GM12878 (cell line): ENCODE measurements around a stretch of chr10.

DNA sequence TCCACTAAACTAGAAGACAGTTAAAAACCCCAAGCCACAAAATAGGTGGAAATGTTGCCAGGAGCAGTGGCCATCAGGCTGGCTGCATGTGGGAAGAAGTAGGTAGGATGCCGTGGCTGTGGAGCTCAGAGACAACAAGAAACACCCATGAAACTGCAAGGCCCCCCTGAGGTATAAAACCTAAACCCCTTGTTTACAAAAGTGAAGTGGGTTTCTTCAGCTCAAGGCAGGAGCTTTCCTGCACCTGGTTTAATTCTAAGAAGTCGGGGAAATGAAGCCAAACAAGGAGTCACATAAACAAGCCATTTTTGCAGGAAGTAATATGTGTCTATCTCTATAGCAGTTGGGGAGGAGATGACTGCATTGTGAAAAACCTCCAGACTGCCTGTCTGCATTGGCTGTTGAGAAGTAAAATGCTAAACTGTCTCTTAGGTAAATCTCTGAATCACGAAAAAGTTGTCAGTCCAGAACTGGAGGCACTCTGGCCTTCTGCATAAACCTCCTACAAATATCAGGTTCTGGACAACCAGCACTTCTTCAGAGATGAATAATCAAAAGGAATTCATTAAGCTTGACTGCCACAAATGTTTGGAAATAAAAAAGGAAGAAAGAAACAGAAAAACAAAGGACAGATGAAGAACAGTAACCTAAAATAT, 9.6 kb downstream of the RAB18 start:
- RAMPAGE, long total RNA = no peak
- RRBS, 2 experiments = no CpG with 5 or more reads among the region's 3 CpGs
CAGE:
- cytosol, long polyA minus RNA = no peak
- cytosol, long polyA plus RNA = no peak
- long polyA plus RNA = no peak
- nucleolus, long total RNA = no peak
- nucleus, long polyA plus RNA = no peak
- nucleus, long total RNA = no peak

GRCh38 chr10:27741983-27742715, 3.5 kb downstream of the MKX start:
- RAMPAGE, long total RNA = no peak
- RRBS, 2 experiments = 2 to 6% methylated on average over 24 of the region's 56 CpGs
CAGE:
- cytosol, long polyA minus RNA = no peak
- cytosol, long polyA plus RNA = no peak
- long polyA plus RNA = no peak
- nucleolus, long total RNA = no peak
- nucleus, long polyA plus RNA = no peak
- nucleus, long total RNA = no peak

- RAMPAGE, long total RNA = no peak
- RRBS, 2 experiments = no CpG with 5 or more reads among the region's 6 CpGs
CAGE:
- cytosol, long polyA minus RNA = no peak
- cytosol, long polyA plus RNA = no peak
- long polyA plus RNA = no peak
- nucleolus, long total RNA = no peak
- nucleus, long polyA plus RNA = no peak
- nucleus, long total RNA = no peak
Measured at GRCh38 chr10:27982894-27983386, 15.9 kb downstream of the ODAD2 start.

DNA sequence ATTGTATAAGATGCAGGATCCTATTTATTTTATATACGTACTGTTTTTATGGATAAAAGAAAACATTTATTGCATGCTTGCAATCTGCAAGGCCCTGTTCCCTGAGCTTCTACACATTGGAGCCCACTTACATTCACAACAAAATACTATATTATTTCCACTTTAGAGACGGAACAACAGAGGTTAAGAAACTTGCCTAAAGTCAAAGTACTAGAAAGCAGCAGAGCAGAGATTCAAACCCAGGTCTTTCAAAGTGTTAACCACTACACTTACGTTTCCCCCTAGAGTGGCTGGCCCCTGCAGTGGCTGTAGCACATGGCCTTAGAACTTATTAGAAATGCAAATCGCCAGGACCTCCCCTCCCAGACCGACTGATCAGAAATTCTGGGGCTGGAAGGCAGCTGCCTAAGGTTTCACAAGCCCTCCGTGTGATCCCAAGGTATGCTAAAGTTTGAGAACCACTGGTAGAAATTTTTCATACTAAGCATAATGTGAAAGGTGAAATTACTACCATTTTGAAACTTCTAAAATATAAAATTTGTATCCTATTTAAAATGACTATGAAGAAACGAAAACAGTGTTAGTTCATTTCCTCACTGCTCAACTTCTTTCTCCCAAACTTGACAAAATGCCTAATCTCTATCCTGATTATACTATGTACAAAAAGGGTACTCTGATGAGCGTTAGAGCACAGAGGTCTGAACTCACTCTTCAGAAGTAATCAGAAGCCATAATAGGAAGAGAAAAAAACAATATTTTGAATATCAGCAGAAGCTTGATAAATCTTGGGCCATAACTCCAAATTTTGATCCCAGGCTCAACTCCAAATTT, 8.0 kb downstream of the MPP7 start:
- RAMPAGE, long total RNA = no peak
- RRBS, 2 experiments = no CpG with 5 or more reads among the region's 8 CpGs
CAGE:
- cytosol, long polyA minus RNA = no peak
- cytosol, long polyA plus RNA = no peak
- long polyA plus RNA = no peak
- nucleolus, long total RNA = no peak
- nucleus, long polyA plus RNA = no peak
- nucleus, long total RNA = no peak

DNA sequence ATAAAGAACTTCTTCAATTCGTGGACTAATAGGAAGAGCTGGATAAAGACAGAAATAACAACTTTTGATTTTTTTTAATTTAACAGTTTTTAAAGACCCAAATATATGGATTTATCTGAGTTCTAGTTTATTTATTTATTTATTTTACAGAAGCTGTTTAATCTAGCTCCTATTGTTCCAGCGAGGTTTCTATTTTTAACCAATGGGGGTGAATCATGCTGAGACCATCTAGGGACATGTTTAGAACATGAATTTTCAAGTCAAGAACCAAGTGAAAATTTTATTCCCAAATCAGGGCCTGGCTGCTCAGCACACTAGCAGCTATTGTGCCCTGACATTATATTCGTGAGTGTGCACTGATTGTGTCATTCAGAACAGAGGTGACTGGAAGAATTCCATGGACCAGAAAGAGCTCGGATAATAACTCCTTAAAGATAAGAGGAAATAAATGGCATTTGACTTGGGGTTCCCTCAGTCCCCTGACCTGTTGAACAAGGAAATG, 24.6 kb upstream of the MPP7 start:
- RAMPAGE, long total RNA = no peak
- RRBS, 2 experiments = no CpG with 5 or more reads among the region's 4 CpGs
CAGE:
- cytosol, long polyA minus RNA = no peak
- cytosol, long polyA plus RNA = no peak
- long polyA plus RNA = no peak
- nucleolus, long total RNA = no peak
- nucleus, long polyA plus RNA = no peak
- nucleus, long total RNA = no peak

GRCh38 chr10:28402877-28403237, 100.0 kb upstream of the MPP7 start:
- RAMPAGE, long total RNA = no peak
- RRBS, 2 experiments = no CpG with 5 or more reads among the region's 4 CpGs
CAGE:
- cytosol, long polyA minus RNA = no peak
- cytosol, long polyA plus RNA = no peak
- long polyA plus RNA = no peak
- nucleolus, long total RNA = no peak
- nucleus, long polyA plus RNA = no peak
- nucleus, long total RNA = no peak

- RAMPAGE, long total RNA = no peak
- RRBS, 2 experiments = no CpG with 5 or more reads among the region's 2 CpGs
CAGE:
- cytosol, long polyA minus RNA = no peak
- cytosol, long polyA plus RNA = no peak
- long polyA plus RNA = no peak
- nucleolus, long total RNA = no peak
- nucleus, long polyA plus RNA = no peak
- nucleus, long total RNA = no peak
Measured at GRCh38 chr10:28429777-28430284, 103.1 kb upstream of the WAC start.

- RAMPAGE, long total RNA = no peak
- RRBS, 2 experiments = no CpG with 5 or more reads among the region's 5 CpGs
CAGE:
- cytosol, long polyA minus RNA = no peak
- cytosol, long polyA plus RNA = no peak
- long polyA plus RNA = no peak
- nucleolus, long total RNA = no peak
- nucleus, long polyA plus RNA = no peak
- nucleus, long total RNA = no peak
Measured at GRCh38 chr10:28542042-28542822, 9.3 kb downstream of the WAC start.

GRCh38 chr10:28611614-28612272, 65.6 kb upstream of the BAMBI start:
- RAMPAGE, long total RNA = no peak
- RRBS, 2 experiments = no CpG with 5 or more reads among the region's 3 CpGs
CAGE:
- cytosol, long polyA minus RNA = start-site peak on the plus strand at chr10:28611830-28611837, 26 reads
- cytosol, long polyA plus RNA = no peak
- long polyA plus RNA = no peak
- nucleolus, long total RNA = start-site peak on the plus strand at chr10:28611648-28611705, 51 reads
- nucleus, long polyA plus RNA = no peak
- nucleus, long total RNA = no peak

DNA sequence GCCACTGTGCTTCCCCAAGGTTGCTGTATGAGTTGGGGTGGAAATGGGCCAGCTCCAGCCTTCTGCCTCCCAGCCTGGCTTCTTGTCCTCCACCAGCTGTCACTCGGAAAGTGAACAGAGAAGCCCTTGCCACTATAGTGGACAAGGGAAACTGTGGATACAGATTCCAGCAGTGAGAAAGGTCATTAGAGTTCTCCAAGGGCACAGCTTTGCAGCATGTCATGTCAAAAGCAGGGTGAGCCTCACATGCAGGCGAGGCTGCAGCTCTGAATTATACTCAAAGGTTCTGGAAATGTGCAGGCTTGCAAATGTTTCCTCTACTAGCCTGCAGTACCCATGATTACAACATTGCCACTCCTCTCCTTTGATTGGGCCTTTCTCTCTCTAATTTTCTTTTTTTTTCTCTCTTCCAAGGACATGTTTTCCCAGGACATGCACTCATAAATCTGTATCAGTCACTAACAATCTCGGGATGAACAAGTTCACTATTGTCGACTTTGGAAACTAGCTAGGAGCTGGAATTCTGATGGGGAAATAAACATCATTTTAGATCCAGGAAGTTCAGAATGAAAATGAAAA, 33.1 kb downstream of the BAMBI start:
- RAMPAGE, long total RNA = no peak
- RRBS, 2 experiments = no CpG with 5 or more reads among the region's 4 CpGs
CAGE:
- cytosol, long polyA minus RNA = no peak
- cytosol, long polyA plus RNA = no peak
- long polyA plus RNA = no peak
- nucleolus, long total RNA = no peak
- nucleus, long polyA plus RNA = no peak
- nucleus, long total RNA = no peak

DNA sequence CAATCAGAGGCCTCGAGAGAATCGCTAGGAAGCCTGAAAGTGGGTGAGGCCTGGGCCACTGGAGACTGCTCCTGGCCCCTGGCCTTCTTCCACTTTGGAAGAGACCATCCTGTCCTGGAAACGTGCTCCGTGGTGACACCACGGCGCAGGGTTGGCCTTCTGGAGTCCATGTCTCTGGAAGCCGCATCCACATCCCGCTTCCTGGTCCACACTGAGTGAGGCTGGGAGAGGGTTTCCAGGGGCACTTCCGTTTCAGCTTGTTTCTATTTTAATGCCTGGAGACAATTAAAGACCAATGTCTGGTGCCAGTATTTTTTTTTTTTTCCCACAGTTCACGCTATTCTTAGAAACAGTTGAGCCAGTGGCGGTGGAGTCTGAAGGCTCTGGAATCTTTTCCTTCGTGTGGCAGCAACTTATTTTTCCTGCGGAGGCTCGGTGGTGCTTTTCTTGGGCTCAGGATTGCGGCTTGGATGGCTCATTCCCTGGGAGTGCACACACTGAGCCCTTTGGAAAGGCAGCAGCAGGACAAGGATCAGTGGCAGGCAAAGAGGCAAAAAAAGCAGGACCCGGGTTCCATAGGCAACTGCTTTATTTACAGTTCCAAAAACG, 202.6 kb downstream of the BAMBI start:
- RAMPAGE, long total RNA = no peak
- RRBS, 2 experiments = no CpG with 5 or more reads among the region's 17 CpGs
CAGE:
- cytosol, long polyA minus RNA = no peak
- cytosol, long polyA plus RNA = no peak
- long polyA plus RNA = no peak
- nucleolus, long total RNA = no peak
- nucleus, long polyA plus RNA = no peak
- nucleus, long total RNA = no peak

DNA sequence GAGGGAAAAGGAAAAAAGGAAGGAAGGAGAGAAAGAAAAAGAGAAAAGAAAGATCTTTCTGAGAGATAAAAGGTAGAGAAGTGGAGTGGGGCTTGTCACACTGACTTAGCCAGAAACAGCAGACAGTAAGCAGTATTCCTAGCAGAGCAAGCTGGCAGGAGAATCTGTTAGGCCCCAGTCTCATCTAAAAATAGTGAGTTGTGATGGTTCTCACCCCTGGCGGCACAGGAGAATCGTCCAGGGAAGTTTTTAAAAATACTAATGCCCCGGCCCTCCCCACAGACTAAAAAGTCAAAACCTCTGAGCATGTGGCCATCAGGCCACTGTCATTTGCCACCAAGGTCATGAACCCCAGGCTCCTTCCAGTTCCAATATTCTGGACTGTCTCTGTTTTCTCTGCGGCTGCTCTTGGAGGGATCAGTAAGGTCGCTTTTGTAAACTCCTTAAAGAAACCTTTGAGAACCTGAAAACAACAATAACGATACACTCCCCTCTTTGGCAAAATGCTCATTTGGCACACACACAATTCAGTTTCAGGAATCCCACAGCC, 34.1 kb downstream of the LYZL1 start:
- RAMPAGE, long total RNA = no peak
- RRBS, 2 experiments = no CpG with 5 or more reads among the region's 6 CpGs
CAGE:
- cytosol, long polyA minus RNA = no peak
- cytosol, long polyA plus RNA = no peak
- long polyA plus RNA = no peak
- nucleolus, long total RNA = no peak
- nucleus, long polyA plus RNA = no peak
- nucleus, long total RNA = no peak

GRCh38 chr10:29470872-29471605, 163.7 kb downstream of the SVIL start:
- RAMPAGE, long total RNA = no peak
- RRBS, 2 experiments = no CpG with 5 or more reads among the region's 14 CpGs
CAGE:
- cytosol, long polyA minus RNA = no peak
- cytosol, long polyA plus RNA = no peak
- long polyA plus RNA = no peak
- nucleolus, long total RNA = no peak
- nucleus, long polyA plus RNA = no peak
- nucleus, long total RNA = no peak

DNA sequence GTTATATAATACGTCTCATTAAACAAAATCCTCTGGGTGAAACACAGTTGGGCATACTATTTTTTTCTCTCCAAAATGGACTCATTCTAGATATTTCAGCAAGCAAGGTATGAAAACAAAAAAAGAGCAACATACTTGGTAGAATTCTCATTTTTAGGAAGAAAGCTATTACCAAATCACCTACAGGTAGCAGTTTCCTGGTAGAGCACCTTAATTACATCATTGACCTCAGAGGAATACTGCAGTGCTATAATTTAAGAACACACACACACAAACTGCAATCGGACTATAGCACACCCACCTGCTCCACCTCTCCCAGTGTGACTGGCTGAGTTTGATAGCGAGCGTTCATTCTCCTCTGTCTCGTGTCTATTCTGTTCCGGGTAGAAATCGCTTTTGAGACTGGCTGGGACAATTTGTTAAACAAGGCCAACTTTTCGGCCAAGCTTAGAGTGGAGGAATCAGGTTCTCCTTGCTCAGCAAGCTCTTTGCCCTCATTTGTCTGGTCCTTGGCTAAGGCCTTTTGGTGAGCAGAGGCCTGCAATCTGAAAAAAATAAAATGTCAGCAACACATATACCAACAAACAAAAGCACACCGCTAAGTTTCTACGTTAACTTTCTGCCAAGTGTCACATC, 110.5 kb downstream of the SVIL start:
- RAMPAGE, long total RNA = no peak
- RRBS, 2 experiments = no CpG with 5 or more reads among the region's 10 CpGs
CAGE:
- cytosol, long polyA minus RNA = no peak
- cytosol, long polyA plus RNA = no peak
- long polyA plus RNA = no peak
- nucleolus, long total RNA = no peak
- nucleus, long polyA plus RNA = no peak
- nucleus, long total RNA = no peak

DNA sequence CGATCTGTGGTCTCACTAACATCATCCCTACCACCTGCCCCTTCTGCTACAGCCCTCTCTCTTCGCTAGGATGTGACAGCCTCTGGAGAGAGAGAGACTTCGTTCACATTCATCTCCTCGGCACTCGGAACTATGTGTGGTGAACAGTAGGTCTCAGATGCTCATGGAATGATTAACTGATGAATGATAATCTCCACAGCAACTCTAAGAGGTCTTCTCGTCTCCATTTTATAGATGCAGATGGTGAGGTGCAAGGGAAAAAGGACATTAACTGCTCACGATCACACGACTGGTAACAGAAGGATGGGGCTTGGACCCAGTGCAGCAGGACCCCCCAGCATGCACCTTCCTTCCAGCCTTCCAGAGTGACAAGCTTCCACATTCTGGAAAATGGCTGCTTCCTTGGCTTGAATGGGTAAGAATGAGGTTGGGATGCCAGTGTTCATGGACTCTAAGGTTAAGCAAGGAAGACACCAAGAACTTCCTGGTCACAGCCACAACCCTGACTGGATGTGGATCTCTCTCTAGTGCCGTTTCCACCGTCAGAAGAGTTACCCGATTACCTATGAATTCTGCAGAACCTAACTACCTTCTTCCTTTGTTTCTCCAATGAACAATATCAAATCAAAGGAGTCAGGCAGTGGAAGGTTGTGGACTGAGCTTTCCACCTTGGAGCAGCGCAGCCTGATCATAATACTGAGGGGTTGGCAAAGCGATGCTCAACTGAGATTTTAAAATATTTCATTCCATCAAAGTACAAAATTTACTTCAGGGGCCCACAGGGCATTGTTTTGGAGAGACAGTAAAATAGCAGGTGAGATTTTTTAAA, 94.3 kb downstream of the SVIL start:
- RAMPAGE, long total RNA = no peak
- RRBS, 2 experiments = no CpG with 5 or more reads among the region's 13 CpGs
CAGE:
- cytosol, long polyA minus RNA = no peak
- cytosol, long polyA plus RNA = no peak
- long polyA plus RNA = no peak
- nucleolus, long total RNA = no peak
- nucleus, long polyA plus RNA = no peak
- nucleus, long total RNA = no peak

GRCh38 chr10:29636093-29636728, 1.4 kb upstream of the SVIL start:
- RAMPAGE, long total RNA = no peak
- RRBS, 2 experiments = no CpG with 5 or more reads among the region's 2 CpGs
CAGE:
- cytosol, long polyA minus RNA = no peak
- cytosol, long polyA plus RNA = no peak
- long polyA plus RNA = no peak
- nucleolus, long total RNA = no peak
- nucleus, long polyA plus RNA = no peak
- nucleus, long total RNA = no peak

DNA sequence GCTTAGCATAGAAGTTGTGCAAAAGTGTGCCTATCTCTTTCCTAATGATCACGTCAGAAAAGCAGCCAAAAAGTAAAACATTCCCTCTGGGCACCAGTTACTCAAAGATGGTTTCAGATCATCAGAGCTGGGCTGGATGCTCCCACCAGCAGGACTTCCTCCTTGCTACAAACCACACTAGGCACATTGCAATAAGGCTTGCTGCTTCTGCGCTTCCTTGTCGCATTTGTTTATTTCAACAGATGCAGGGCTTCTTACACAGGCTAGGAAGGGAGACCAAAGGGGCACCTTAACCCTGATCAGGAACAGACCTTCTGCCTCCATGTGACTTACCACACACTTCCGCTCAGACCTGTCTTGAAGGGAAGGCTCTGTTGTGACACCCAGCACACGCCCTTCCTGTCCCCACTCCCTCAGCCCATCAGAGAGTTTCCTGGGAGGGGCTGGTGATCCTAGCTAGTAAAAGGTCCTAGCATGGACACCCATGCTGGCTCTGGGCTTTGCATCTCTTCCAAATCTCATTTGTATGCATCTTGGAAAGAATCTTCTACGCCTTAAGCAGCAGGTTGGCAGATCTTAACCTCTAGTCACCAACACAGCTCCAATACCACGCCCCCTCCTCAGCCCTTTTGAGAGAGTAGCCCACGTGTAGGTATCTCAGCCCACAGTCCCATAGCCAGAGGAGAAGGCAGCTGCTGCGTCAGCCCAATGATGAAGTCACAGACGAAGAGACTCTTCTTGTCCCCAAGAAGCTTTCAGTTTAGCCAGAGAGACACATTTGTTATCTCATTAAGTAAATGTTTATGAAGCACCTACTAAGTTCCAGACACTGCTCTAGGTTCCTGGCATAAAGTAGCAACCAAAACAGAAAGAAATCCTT, 47.1 kb upstream of the SVIL start:
- RAMPAGE, long total RNA = no peak
- RRBS, 2 experiments = no CpG with 5 or more reads among the region's 10 CpGs
CAGE:
- cytosol, long polyA minus RNA = no peak
- cytosol, long polyA plus RNA = no peak
- long polyA plus RNA = no peak
- nucleolus, long total RNA = no peak
- nucleus, long polyA plus RNA = no peak
- nucleus, long total RNA = no peak

DNA sequence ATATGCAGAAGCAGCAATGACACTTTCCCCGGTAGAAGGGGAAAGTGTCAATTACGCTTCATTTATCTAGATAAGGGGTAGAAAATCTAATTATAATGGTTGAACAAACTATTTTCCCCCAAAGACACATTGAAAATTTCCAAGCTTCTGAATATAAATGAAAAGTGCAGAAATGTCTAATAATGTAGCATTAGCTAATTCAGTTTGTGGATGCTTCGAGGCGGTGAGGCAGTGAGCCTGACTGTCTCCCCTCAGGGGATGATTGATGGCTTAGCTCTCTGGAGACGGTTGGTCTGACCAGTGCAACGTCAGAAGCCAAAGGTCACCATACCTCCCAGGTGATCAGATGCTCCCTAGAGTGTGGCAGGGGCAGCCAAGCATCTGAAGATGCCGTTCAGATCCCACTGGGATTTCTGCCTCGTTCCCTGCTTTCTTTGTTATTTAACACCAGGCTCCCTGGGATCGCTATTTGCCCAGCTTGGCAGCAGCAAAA, 53.3 kb upstream of the SVIL start:
- RAMPAGE, long total RNA = no peak
- RRBS, 2 experiments = no CpG with 5 or more reads among the region's 9 CpGs
CAGE:
- cytosol, long polyA minus RNA = no peak
- cytosol, long polyA plus RNA = no peak
- long polyA plus RNA = no peak
- nucleolus, long total RNA = no peak
- nucleus, long polyA plus RNA = no peak
- nucleus, long total RNA = no peak

DNA sequence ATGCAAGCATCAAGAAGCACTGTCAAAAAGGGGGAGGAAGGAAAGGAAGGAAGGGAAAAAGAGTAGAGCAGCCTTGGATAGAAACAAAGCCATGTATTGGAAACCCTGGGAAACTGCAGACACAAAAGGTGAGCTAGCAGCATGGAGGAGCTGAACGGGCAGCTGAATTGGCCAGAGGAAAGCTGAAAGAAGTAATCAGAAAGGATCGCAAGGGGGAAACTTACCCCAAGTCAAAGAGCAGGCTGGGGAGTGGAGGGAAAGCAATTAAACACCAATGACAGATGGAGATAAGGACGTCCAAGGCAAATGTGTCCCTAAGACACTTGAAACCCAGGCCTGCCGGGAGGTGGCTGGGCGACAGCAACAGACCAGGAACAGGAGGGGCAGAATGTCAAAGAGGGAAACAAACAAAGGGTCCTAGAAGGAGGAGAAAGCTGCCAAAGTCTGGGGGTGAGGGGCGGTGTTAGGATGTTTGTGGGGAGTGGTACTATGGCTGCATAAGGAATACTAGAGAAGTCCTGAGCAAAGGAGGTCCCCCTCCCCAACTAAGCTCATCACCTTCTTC, 93.9 kb upstream of the SVIL start:
- RAMPAGE, long total RNA = no peak
- RRBS, 2 experiments = no CpG with 5 or more reads among the region's 6 CpGs
CAGE:
- cytosol, long polyA minus RNA = no peak
- cytosol, long polyA plus RNA = no peak
- long polyA plus RNA = no peak
- nucleolus, long total RNA = no peak
- nucleus, long polyA plus RNA = no peak
- nucleus, long total RNA = no peak

GRCh38 chr10:29804058-29804807, 169.5 kb upstream of the SVIL start:
- RAMPAGE, long total RNA = no peak
- RRBS, 2 experiments = no CpG with 5 or more reads among the region's 5 CpGs
CAGE:
- cytosol, long polyA minus RNA = no peak
- cytosol, long polyA plus RNA = no peak
- long polyA plus RNA = no peak
- nucleolus, long total RNA = no peak
- nucleus, long polyA plus RNA = no peak
- nucleus, long total RNA = no peak